Measurements from ENCODE around the gene PGAM5.

DNA sequence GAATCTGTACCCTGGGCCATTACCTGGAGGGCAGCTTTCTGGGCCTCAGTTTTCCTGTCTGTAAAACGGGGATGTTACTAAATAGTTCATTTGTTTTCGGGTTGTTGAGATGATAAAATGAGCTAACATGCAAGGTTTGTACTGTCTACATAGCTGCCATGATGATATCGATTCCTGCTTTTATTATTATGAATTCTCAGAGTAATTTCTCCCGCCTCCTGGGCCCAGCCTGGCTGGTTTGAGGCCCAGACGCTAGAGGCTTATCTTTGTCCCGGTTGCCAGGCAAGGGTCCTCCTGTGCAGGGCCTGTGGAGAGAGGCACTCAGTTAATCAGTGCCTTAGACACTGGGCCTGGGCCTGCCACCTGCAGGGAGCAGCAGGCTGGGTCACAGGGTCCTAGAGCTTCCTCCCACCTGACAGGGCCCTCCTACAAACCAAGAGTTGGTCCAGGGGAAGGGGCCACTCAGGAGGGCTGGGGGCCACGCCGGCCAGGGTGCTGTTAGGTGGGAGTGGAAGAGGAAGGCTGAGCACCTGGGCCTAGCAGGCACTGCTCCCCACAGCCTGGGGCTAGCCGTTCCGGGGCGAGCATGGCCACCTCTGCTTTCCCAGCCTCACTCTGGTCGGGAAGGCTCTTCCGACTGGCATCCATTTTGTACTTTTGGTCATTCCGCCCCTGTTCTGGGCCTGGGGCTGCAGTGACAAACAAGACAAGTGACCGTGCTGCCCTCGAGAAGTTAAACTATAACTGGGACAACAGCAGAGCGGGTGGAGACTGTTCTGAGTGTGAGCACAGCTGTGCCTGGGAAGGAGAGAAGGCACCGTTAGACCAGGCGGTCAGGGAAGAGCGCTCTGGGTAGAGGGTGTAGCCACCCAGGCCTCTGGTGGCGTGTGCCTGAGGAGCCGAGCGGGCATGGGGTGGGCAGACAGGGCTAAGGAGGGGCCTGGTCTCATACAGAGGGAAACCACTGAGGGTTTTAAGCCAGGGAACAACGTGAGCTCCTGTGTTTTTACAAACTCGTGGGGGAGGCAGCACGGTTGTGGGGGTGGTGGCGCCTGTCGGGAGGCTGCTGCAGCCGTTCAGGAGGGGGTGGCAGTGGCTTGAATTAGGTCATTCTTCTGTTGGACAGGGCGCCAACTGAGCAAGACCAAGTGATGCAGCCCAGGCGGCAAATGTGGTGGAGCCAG lies 27.2 kb downstream of the FBRSL1 start:
- PRO-cap = no peak
- RAMPAGE, long total RNA = no peak

GRCh38 chr12:132529751-132530272 lies 39.9 kb downstream of the FBRSL1 start:
- PRO-cap = no peak
- RAMPAGE, long total RNA = no peak

- PRO-cap = no peak
- RAMPAGE, long total RNA = no peak
These were observed 60.1 kb downstream of the FBRSL1 start for GRCh38 chr12:132549715-132550818.

DNA sequence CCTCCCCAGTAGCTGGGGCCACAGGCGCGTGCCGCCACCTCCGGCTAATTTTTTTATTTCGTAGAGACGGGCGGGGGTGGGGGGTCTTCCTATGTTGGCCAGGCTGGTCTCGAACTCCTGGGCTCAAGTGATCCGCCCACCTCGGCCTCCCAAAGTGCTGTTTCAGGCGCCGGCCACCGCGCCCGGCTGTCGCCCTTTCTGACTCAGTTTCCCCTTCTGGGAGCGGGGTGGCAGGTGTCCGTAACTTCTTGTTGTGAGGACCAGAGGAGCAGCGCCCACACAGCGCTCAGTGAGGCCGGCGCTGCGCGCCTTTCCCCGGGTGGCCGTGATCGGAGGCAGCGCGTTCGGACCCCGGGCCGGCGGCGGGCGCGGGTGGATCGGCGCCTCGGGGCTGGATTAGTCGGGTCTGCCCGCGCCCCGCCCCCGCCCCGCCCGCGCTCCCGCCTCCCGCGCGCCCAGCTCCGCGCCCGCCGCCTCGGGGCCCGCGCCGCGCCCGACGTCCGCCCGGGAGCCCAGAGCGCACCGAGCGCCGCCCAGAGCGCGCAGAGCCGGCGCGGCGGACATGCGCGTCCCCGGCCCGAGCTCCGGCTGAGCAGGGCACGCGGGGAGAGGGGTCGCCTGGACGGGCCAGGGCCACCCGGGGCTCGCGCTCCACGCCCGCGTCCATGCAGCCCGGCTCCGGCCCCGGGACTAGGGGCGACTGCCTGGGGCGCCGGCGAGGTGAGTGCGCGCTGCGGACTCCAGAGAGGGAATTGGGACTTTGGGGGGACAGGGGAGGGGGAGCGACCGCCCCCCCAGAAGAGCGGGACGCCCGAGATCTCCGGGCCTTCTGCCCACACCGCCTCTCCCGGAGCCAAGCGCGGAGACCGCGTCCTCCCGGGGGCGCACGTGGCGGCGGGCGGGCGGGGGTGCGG lies 50.6 kb downstream of the LRCOL1 start:
- PRO-cap = no peak
- RAMPAGE, long total RNA = no peak

- PRO-cap = no peak
- RAMPAGE, long total RNA = no peak
These were observed 14.4 kb downstream of the LRCOL1 start for GRCh38 chr12:132595922-132596391.

DNA sequence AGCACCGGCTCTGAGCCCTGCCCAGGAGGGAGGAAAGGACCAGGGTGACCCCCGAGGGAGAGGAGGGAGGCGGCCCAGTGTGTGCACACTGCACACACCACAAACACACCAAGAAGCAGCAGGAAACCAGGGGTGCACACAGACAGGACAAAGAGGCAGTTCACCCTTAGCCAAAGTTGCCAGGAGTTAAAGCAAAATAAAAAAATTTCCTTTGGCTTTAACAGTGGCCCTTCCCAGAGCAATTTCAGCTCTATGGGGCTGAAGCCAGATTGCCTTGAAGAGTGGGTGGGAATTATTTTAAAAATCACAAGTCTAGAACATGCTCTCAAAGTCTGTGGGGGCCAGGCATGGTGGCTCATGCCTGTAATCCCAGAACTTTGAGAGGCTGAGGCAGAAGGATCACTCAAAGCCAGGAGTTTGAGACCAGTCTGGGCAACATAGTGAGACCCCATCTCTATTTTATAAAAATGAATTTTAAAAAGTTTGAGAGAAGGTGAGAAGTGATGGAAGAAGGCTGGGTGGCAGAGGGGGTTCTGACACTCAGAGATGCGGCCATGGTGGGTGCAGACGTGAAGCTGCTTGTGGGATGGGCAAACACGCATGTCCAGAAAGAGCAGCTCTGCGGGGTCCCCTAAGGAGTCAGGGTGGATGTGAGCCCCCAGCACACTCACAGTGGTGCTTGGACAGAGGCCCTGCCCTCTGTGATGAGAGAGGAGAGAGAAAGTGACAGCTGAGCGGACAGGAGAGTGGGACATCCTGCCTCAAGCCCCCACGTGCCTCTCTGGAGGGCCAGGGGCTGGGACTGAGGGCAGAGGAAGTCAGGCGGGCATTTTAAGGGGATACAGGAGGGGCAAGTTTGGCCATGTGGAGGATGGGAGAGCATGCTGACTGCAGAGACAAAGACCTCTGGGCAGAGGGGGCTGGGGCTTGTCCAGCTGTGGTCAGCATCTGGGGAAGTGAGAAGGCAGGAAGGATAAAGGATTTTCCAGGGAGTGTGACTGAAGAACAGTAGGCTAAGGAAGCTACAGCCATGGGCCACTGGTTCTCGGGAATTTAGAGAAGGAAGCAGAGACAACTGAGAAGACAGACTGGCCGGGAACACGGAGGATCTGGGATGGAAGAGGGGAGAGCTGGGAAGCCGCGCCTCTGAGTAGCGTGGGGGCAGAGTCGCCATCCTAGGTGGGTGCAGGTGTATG lies 7.4 kb upstream of the PGAM5 start:
- PRO-cap = no peak
- RAMPAGE, long total RNA = no peak

GRCh38 chr12:132709790-132710956 lies at the start of gene PGAM5:
PGAM5 (plus strand) TSS chr12:132710842.
- PRO-cap = no peak
- RAMPAGE, long total RNA = no peak

DNA sequence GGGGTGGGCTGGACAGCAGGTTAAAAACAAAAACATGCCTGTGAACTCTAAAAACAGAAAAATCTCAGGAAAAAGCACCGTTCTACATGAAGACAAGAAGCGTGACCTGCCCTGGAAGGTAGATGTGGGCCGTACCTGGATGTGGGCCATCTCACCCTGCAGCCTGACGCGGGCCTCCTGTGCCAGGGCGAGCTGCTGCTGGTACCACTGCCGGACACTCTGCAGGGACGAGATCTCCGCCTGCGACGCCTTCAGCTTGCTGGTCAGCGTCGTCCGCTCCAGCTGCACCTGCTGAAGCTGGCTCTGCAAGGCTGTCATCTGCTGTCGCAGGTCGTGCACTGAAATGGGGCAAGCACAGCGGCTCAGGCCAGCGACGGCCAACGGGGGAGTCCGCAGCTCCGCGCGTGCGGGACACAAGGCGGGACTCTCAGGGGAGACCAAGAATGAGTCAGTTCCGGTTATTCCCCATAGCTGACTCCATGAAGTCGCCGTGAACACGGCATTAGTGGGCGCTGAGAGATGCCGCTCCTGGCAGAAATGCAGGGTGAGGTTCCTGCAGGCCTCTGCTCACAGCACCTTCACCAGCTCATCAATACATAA lies 26.9 kb downstream of the GOLGA3 start:
- PRO-cap = no peak
- RAMPAGE, long total RNA = no peak

DNA sequence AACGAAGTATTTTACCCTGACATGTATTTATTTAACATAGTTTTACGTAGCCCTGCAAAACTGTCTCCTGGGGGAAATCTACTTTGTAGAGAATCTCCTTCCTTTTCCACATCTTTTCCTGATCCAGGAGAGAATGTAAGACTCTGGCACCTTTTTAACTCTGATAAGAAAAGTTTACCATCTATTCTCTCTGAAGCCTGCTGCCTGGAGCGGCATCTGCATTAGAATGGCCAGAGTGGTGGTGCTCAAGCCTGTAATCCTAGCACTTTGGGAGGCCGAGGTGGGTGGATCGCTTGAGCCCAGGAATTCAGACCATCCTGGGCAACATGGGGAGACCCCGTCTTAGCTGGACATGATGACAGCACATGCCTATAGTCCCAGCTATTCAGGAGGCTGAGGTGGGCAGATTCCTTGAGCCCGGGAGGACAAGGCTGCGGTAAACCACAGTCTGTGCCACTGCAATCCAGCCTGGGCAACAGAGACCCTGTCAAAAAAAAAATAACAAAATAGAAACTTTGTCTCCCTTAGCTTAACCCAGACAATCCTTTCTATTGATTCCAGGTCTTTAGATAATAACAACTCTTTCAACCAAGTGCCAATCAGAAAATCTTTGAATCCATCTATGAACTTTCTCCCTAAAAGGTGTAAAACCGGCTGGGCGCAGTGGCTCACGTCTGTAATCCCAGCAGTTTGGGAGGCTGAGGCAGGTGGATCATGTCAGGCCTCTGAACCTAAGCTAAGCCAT lies 1.6 kb upstream of the CHFR start:
- PRO-cap = no peak
- RAMPAGE, long total RNA = no peak

GRCh38 chr12:132904681-132905066 lies 17.3 kb upstream of the CHFR start:
- PRO-cap = no peak
- RAMPAGE, long total RNA = no peak

DNA sequence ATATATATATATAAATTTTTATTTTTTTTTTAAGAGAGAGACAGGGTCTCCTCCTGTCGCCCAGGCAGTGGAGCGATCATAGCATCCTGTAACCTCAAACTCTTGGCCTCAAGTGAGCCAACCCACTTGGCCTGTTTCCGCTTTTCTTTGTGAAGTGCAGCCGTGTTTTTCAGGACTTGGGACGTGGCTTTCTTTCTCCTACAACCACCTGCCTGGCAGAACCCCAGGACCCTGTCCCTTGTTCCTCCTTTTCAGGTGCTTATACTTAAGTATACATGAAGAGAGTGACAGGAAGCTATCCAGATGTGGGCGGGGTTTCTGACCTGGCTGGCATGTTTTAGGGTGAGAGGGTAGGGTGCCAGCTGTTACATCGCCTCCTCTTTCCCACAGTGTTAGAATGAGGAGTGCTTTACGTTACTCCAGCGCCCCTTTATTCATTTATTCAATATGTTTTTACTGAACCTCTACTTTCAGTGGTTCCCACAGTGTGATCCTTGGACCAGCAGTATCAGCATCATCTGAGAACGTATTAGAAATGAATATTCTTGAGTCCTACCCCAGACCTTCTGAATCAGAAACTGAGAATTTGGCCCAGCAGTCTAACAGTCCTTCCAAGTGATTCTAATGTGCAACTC lies 753 bp downstream of the ZNF140 start:
- PRO-cap = no peak
- RAMPAGE, long total RNA = no peak

DNA sequence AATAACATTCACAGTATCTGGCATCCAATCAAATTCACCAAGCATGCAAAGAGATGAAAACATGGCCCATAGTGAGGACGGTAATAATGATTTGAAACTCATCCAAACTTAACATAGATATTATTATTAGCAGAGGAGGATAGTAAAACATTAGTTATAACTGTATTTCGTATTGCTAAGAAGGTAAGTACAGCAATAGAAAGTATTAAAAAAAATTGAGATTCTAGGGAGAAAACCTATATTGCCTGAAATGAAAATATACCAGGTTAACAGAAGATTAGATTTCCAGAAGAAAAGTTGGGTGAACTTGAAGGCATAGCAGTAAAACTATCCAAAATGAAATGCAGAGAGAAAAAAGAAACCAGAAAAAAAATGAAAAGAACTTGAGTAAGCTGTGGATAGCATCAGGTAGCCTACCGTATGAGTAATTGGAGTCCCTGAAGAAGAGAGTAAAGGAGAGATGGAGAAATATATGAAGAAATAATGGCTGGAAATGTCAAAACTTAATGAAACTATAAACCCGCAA lies 10.9 kb downstream of the ZNF10 start:
- PRO-cap = no peak
- RAMPAGE, long total RNA = no peak